ENCODE measurements around a stretch of chr18.

DNA sequence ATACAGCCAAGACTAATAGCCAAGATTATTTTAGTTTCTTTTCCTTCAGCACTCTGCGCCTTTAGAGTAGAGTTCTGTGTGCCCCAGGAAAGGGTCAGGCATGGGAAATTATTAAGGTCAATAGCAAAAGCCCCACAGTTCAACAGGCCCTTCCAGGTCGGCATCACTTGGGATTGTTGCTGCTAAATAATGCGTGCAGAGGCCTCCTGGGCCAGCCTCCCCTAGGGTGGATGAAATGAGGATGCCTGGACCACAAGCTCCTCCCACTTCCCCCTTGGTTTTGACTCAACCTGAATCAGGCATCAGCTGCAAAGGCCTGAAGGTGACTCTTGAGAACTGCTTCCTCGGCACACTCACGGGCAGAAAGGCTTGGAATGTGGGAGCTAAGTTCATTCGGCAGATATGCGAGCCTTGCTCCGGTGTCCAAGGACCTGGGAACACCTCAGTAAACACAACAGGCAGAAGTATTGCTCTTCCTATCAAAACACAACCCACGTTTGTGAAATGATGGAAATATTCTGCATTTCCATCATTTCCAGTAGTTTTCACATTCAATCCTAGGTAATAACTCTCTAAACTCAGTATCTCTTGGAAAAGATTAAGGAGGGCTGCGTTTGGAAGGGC lies 69.3 kb downstream of the MBP start:
- PRO-cap: no peak
- RRBS, 2 experiments: no CpG with 5 or more reads among the region's 10 CpGs

DNA sequence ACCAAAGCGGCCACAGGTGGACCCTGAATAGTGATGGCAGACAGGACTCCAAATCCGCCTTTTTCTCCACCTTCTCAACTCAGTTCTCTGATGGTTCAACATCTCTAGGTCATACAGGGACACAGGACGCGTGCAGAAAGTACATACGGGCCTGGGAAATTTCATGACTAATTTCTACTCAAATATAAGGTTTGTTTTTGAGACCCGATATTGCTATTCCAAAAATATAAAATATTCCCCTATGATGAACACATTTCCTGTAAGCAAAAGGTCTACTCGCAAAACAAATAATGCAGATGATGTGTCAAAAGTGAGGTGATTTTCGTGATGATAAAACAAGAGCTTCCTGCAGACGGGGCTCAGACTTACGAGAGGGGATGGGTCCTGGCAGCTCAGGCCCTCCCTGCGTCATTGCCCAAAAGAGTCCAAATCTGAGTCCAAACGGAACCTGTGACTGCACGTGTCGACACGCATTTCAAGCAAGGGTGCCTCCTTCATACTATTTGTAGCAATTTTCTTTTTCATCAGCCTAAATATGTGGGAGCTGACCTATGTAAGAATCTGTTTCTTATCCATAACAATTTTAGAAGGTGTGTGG lies 62.7 kb downstream of the MBP start:
- PRO-cap: no peak
- RRBS, 2 experiments: no CpG with 5 or more reads among the region's 15 CpGs

DNA sequence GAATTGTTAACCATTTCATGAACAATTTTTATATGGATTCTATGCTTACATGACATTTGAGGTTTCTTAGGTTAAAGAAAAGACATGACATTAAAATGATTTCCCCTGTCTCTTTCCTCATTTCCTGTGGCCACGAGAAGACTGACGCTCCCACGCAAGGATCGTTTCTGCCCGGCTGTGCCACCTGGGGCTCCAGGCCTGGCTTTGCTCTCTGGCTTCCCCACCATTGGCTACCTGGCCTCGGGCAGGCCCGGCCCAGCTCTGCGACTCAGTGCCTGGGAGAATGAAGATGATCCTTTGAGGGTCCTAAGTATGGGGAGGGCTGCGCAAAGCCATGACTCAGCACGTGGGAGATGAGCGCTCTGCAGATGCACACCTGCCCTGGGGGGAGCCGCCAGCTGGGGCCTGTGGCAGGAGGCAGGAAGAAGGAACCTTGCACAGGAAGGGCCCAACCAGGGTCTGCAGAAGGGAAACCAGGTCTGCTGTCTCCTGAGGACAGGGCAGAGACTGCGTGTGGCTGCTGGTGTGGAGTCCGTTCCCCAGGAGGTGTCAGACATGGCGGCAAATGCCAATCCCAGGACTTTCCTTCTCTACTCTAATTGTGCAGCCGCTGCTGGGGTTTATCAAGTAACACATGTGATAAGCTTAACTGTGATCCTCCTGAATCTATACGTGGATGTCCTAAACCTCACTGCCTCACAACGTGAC lies 33.0 kb downstream of the MBP start:
- PRO-cap: no peak
- RRBS, 2 experiments: 81 to 91% methylated on average over 2 to 3 of the region's 18 CpGs

DNA sequence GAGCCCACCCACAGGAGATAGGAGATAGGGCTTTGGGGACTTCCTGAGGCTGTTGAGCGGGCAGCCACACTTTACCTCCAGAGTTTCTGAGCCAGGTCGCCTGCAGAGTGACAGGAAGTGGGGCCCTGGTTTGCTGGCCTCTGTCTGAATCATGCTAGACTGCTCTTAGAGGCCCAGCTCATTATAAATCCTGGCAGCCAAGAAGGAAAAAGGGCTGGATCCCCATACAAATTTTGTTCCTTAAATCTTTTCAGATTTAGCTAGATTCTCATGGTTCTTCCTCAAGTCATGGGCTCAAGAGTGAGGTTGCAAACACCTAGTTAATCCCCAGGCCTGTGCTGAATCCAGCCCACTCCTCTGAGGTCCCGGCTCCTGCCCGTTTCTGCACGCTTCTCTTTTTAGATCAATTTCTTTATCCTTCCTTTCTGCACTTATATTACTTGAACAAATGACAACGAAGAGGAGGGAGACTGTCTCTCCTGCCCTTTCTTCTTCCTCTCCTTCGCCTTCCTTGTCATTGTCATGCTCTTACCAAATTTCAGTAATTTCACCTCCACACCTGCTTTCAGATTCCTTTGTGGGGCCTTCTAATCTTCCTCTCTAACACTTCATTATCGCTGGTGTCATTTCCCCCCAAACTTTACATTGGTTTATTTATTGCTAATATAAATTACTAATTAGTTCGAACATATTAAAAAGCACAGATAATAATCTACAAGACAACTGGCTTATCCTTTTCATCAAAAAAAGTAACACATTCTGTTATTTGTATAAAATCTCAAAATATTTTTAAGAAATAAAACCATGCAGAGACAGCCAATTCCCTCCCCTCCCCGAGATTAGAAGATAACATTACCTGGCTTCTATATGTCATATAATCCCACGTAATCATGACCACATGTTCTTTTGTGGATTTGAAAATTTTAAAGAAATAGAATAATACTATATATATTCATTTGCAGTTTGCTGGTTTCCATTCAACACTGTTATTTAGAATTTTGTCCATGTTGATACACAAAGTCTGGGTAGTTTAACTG lies 7.6 kb downstream of the MBP start:
- PRO-cap: no peak
- RRBS, 2 experiments: no CpG with 5 or more reads among the region's 11 CpGs

DNA sequence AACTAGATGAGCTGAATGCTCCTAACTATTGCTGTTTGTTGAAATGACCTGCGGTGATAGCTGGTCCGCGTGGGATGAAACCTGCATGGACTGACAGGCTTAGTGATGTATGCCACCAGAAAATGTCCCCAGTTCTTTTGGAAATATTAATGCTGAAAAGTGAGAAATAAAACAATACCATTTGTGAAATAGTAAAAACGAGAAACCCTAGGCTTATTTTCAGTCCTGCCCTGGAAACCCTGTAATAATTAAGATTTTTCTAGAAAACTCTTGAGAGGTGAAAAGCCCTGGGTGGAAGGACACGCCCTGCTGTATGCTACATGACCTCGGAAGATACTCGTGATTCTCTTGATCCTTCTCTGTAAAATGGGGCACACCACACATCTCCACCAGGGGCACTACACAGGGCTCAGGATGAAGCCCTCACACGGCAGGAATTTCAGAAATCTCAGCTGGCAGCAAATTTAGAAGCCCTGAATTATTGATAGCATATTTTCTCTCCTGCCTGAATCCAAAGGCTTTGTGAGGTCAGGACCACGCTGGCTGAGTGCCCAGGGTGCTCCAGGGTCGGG lies 42.3 kb upstream of the GALR1 start:
- PRO-cap: no peak
- RRBS, 2 experiments: no CpG with 5 or more reads among the region's 10 CpGs

- PRO-cap: no peak
- RRBS, 2 experiments: no CpG with 5 or more reads among the region's 1 CpG
These were observed 823.1 kb upstream of the SALL3 start for GRCh38 chr18:78156490-78156970.

- PRO-cap: no peak
- RRBS, 2 experiments: no CpG with 5 or more reads among the region's 4 CpGs
These were observed 398.8 kb upstream of the SALL3 start for GRCh38 chr18:78580899-78581131.

- PRO-cap: no peak
- RRBS, 2 experiments: no CpG with 5 or more reads among the region's 21 CpGs
These were observed 41.0 kb upstream of the NFATC1 start for GRCh38 chr18:79354511-79355403.

GRCh38 chr18:79423800-79424475 lies 28.2 kb downstream of the NFATC1 start:
- PRO-cap: no peak
- RRBS, 2 experiments: 70 to 81% methylated on average over 7 of the region's 36 CpGs

DNA sequence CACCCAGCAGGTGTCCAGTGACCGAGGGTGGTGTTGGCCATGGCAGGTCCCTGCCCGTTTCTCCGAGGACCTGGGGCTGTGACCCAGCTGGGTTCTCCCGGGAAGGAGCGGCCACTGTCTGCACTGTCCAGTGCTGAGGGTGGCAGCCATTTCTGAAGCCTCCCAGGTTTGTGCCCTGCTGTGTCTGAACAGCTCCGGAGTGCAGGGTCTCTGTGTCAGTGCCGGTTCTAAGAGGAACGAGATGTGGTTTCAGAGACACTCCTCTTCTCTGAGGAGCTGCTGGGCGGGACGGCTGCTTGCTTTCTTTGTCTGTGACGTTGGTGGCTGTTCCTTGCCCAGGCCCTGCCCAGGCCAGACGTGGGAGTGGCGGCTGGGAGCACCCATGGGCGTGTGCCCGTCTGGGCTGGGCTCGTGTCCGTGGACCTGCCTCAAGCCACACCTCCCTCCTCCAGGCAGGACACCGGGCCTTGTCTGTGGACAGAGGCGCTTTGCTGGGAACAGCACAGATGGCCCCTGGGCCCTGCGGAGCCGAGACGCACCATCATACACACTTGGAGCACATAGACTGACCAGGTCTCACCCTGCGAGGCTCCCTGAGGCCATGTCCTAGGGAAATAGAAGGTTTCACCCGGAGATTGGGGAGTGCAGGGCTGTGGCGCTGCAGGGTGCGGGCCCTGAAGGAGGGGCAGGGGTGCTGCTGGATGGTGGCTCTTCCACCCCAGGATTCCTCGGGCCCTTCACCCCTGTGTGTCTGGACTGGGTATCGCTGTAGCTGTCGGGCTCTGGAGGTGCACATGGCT lies 45.0 kb downstream of the NFATC1 start:
- PRO-cap: no peak
- RRBS, 2 experiments: 97 to 100% methylated on average over 1 to 3 of the region's 29 CpGs

DNA sequence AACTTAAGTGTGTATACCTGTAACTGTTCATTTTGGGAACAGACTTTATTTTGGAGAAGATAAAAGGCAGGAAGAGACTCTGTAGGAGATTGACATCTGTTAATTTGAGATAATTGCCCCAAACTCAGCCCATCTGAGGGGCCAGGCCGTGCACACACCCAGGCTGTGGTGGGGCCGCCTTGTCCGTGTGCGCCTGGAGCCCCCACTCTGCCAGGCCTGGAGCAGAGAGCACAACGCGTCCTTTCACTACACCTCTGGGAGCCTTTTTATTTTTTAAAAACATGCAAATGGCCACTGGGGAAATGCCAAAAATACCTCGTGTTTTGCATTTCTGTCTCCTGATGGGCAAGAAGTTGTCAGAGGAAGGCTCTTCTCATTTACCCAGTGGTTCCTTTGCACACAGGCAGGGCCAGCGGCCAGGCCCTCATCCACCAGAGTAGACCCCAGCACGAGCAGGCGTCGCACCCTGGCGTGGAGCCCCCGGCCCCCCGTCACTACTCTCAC lies 64.6 kb downstream of the NFATC1 start:
- PRO-cap: no peak
- RRBS, 2 experiments: 47 to 49% methylated on average over 2 of the region's 14 CpGs

- PRO-cap: no peak
- RRBS, 2 experiments: no CpG with 5 or more reads among the region's 29 CpGs
These were observed 91.9 kb downstream of the NFATC1 start for GRCh38 chr18:79487651-79487921.

GRCh38 chr18:79507429-79508586 lies 112.1 kb downstream of the NFATC1 start:
- PRO-cap: no peak
- RRBS, 2 experiments: 41 to 42% methylated on average over 2 of the region's 53 CpGs

GRCh38 chr18:79526691-79526916 lies 130.9 kb downstream of the NFATC1 start:
- PRO-cap: no peak
- RRBS, 2 experiments: 82 to 84% methylated on average over 4 of the region's 10 CpGs

GRCh38 chr18:79624569-79624783 lies 55.1 kb upstream of the CTDP1 start:
- PRO-cap: no peak
- RRBS, 2 experiments: no CpG with 5 or more reads among the region's 2 CpGs

- PRO-cap: no peak
- RRBS, 2 experiments: no CpG with 5 or more reads among the region's 19 CpGs
These were observed 11.0 kb downstream of the CTDP1 start for GRCh38 chr18:79690585-79691119.

- PRO-cap: no peak
- RRBS, 2 experiments: no CpG with 5 or more reads among the region's 13 CpGs
These were observed 13.0 kb downstream of the CTDP1 start for GRCh38 chr18:79692597-79693035.

DNA sequence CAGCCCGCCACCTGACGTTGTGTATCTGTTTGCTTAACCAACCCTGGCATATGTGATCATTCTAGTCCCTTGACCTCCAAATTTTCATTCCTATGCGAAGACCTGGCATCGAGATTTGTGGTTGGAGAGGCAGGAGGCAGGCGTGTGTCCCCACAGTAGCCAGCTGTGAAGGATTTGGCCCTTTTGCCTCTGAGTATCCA lies 31.5 kb downstream of the CTDP1 start:
- PRO-cap: no peak
- RRBS, 2 experiments: no CpG with 5 or more reads among the region's 5 CpGs

GRCh38 chr18:79717294-79718332 lies 38.0 kb downstream of the CTDP1 start:
- PRO-cap: no peak
- RRBS, 2 experiments: 94 to 97% methylated on average over 14 to 16 of the region's 48 CpGs

DNA sequence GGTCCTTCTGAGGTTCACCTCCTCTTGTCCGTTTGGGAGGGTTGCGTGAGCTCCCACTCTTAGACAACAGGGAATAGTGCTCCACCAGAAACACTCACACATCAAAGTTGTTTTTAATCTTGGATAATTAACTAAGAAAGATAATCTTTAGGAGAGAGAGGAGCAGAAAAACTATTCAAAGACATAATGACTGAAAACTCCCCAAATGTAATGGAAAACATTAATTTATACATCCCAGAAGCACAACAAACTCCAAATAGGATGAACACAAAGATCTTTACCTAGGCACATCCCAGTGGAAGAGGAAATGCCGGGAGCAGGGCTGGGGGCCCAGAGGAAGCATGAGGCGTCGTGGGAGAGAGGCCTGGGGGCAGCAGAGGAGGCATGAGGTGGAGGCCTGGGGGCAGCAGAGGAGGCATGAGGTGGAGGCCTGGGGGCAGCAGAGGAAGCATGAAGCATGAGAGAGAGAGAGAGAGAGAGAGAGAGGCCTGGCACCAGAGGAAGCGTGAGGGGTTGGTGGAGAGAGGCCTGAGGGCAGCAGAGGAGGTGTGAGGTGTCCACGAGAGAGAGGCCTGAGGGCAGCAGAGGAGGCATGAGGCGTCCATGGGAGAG lies 55.9 kb upstream of the KCNG2 start:
- PRO-cap: no peak
- RRBS, 2 experiments: no CpG with 5 or more reads among the region's 8 CpGs